Iris pigment epithelial cell (primary cell): ENCODE results near the gene GET4.

- RRBS, result 44% methylated on average over 2 of the region's 13 CpGs
Measured at GRCh38 chr7:164699-165298, 27.6 kb upstream of the FAM20C start.

DNA sequence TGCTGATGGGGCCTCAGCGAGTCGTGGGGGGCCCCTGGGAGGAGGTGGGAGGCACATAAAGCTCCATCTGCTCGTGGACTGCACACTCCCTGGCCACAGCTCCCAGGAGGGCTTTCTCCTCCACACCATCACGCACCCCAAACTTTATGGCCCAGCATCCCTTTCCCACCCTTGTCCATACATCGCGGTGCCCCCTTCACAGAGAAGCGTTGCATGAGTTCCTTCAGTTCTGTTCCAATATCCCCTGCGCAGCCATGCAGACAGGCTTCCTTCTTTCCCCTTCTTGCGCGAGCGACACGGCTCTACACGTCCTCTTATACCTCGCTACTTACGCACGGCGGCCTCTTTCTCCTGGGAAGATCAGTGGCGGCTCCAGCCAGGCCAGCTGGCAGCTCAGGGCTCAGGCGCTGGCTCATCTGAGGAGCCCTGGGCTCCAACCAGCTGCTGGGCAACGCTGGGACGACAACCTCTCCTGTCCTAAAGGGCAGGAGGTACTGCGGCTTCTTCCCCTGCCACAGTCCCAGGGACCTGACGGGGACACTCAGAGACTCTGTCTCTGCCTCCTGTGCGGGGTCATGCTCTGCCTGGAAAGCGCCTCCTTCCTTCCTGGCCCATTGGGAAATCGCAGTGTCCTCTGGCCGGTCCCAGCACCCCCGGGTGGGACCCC, 5.2 kb upstream of the FAM20C start:
- RRBS, result no CpG with 5 or more reads among the region's 28 CpGs

GRCh38 chr7:191096-191795, 1.1 kb upstream of the FAM20C start:
- RRBS, result 29% methylated on average over 5 of the region's 16 CpGs

- RRBS, result 3% methylated on average over 3 of the region's 37 CpGs
Measured at GRCh38 chr7:193861-194944, 1.8 kb downstream of the FAM20C start.

GRCh38 chr7:214923-215290, 22.5 kb downstream of the FAM20C start:
- RRBS, result no CpG with 5 or more reads among the region's 11 CpGs

DNA sequence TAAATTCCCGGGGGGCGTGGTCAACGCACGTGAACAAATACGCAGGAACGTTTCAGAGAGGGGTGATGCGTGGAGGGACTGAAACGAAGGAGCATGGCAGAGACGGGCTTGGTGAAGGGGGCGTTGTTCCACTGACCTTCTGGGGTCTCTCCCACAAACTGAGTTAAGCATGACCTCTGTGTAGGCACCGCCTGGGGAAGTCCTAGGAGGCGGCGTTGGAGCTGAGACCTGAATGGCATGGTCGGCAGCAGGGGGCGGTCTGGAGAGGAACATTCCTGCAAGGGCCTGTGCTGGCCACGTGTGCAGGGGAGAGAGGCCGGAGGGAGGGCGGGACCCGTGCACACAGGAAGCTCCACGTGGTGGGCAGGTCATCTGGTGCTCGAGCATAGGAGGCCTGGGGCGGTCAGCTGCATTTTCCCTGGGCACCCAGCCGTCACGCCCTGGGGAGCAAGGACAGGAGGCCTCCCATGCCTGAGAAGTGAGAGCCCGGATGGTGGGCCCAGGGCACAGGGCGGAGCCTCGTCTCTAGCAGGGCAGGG, 28.1 kb downstream of the FAM20C start:
- RRBS, result no CpG with 5 or more reads among the region's 27 CpGs

DNA sequence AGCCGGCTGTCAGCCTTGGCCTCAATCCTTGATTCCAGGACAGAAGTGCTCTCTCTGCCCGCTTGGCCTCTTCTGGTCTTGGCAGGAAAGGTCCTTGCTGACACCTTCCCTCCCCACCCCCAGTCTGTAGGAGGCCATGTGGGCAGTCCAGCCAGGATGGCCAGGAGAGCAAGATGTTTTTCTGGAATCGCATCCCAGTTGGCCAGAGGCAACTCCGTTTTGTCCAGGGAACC, 101.0 kb downstream of the PDGFA start:
- RRBS, result no CpG with 5 or more reads among the region's 4 CpGs

DNA sequence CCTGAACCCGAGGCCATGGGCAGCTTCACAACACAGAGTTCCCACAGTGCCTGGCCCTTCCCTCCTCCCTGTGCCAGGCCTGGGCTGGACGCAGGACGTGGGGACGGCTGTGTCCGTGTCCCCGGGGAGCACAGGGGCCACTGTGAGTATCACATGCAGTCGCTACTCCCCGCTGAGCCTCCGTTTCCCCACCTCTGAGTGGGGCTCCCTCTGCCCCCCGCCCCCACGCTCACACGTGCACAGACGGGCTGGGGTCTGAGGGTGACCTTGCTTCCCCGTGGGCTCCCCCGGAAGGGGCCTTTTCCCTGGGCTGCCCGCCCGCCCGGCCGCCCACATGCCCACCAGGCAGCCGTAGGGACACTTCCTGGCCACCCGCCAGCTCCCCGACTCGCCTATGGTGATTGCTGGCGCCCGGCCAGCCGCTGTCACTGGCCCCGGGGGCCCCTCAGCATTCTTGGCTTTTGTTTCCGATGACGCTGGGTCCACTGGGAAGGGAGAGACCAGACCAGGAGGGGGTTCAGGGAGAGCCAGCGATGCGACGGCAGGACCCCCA, 64.2 kb downstream of the PDGFA start:
- RRBS, result under 1% methylated on average over 10 of the region's 32 CpGs

DNA sequence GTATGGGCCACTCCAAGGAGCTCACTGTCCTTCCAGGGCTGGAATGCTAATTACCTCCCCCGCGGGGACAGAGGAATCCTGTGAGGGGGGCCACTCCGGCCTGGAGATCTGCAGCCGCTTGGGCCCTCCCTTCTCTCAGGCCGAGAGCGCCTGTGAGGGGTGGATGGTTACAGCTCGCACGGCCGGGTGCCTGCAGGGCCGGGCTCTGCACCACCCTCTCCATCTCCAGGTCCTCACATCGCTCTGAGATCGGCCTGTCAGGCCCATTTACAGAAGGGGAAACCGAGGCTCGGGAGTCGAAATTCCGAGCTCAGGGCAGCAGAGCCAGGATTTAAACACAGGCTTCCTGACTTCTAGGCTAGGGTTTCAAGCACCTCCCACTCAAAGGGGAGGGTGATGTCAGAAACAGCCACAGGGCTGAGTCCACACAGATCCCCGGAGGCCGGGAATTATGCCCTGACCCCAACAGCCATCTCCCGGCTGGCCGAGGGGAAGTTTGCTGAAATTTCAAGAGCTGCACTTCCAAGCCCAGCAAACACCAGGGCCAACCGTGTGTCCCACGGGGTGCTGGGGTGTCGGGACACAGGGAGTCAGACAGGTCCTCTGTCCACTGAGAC, 59.0 kb downstream of the PDGFA start:
- RRBS, result 17% methylated on average over 5 of the region's 23 CpGs

- RRBS, result 1% methylated on average over 18 of the region's 44 CpGs
Measured at GRCh38 chr7:522697-523192, 3.1 kb upstream of the PDGFA start.

DNA sequence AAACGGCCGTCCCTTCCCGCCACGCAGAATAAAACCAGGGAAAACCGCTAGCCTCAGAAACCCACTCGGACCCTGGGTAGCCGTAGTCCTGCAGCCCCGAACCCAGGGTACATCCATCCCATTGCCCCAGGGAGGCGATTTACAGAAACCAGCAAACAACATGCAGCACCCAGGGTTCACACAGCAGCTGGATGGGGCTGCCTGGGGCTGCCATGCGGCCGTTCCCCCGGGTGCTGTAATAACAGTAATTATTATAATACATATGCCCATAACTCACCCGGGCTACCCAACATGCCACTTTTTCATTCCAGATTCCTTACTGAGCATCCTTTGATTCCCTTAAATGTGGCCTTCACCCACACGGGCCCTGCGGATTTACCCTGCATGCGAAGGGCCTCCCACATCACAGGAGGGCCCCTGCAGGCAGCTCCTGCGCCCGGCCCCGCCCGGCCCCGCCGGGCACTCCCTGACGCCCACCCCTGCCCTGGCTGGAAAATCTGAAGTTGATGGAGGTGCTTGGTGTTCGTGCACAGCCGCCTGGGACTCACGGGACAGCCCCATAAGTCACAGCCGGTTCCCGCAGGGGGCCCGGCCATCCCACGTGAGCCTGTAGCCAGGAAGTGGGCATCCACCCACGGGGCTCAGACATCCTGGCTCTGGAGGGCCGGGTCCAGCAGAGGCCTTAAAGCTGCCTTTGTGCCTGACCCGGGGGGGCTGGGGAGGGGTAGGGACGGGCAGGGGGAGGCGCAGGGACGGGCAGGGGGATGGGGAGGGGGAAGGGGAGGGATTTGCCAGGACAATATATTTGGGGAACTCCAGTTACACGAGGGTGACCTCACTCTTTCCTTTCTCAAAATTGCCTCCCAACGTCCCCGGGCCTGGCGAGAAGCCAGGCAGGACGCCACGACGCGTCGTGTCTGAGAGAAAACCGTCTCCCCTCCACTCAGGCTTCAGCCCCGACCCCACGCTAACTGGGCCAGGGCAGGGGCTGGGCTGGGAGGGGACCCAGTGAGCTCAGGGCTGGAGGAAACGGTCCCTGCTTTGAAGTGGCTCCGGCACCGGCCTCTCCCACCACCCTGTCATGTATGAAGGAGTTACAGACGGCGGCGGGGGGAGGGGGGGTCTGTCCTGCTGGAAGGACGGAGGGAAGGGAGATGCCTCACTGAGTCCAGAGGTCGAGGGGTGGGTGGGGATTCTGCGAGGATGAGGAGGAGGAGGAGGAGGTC, 81.9 kb upstream of the PDGFA start:
- RRBS, result 34% methylated on average over 7 of the region's 57 CpGs

GRCh38 chr7:617463-618432, 98.1 kb upstream of the PDGFA start:
- RRBS, result 77% methylated on average over 6 of the region's 23 CpGs

GRCh38 chr7:620104-620625, 100.5 kb upstream of the PDGFA start:
- RRBS, result no CpG with 5 or more reads among the region's 6 CpGs

GRCh38 chr7:665547-666439, 60.7 kb upstream of the DNAAF5 start:
- RRBS, result 86% methylated on average over 14 of the region's 36 CpGs

DNA sequence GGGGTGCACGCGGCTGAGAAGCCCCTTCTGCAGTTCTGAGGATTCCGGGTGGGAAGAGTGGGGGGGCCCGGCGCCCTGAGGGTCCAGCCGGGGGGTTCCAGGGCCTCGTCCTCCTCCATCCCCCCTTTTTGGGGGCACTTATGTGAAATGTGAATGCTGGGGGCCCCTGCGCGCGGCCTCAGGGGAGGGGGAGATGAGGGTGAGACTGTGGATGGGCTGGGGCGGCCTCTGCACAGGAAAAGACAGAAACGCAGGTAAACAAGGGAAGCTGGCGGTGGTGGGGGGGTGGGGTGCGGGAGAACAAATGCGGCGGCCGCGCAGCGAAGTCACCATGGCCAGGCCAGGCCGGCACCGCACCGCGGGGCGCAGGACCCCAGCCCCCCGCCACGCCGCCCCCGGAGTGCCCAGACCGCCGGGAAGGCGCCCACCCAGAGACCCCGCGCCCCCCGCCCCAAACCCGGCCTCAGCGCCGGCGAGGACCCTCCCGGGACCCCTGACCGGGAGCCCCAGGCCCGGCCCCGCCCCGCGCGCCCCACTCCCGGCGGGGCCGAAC, 14.6 kb upstream of the DNAAF5 start:
- RRBS, result 4% methylated on average over 16 of the region's 48 CpGs

GRCh38 chr7:728005-728385, 914 bp upstream of the PRKAR1B start:
- RRBS, result no CpG with 5 or more reads among the region's 11 CpGs

GRCh38 chr7:826535-826951, 5.7 kb upstream of the SUN1 start:
- RRBS, result no CpG with 5 or more reads among the region's 14 CpGs

- RRBS, result no CpG with 5 or more reads among the region's 24 CpGs
Measured at GRCh38 chr7:832569-833256, 437 bp downstream of the SUN1 start.

DNA sequence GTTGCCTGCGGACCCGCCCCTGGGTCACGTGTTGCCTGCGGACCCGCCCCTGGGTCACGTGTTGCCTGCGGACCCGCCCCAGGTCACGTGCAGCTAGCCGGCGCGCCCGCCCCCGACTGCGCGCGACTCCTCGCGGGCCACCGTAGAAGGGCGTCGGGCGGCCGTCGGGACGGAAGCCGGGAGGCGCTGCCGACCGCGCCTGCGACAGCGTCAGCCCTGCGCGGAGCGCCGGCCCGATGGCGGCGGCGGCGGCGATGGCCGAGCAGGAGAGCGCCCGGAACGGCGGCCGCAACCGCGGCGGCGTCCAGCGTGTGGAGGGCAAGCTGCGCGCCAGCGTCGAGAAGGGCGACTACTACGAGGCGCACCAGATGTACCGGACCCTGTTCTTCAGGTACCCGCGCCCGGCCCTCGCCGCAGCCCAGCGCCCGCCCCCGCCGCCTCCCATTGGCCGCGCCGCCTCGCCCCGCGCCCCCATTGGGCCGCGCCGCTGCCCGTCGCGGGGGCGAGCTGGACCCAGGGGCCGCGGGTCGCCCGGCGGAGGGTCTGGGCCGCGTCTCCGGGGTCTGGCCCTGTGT, at the start of gene GET4:
Gene GET4, plus strand, starts transcription at position 145 of the 575 bp plus-strand sequence.
- RRBS, result 1% methylated on average over 47 of the region's 92 CpGs

DNA sequence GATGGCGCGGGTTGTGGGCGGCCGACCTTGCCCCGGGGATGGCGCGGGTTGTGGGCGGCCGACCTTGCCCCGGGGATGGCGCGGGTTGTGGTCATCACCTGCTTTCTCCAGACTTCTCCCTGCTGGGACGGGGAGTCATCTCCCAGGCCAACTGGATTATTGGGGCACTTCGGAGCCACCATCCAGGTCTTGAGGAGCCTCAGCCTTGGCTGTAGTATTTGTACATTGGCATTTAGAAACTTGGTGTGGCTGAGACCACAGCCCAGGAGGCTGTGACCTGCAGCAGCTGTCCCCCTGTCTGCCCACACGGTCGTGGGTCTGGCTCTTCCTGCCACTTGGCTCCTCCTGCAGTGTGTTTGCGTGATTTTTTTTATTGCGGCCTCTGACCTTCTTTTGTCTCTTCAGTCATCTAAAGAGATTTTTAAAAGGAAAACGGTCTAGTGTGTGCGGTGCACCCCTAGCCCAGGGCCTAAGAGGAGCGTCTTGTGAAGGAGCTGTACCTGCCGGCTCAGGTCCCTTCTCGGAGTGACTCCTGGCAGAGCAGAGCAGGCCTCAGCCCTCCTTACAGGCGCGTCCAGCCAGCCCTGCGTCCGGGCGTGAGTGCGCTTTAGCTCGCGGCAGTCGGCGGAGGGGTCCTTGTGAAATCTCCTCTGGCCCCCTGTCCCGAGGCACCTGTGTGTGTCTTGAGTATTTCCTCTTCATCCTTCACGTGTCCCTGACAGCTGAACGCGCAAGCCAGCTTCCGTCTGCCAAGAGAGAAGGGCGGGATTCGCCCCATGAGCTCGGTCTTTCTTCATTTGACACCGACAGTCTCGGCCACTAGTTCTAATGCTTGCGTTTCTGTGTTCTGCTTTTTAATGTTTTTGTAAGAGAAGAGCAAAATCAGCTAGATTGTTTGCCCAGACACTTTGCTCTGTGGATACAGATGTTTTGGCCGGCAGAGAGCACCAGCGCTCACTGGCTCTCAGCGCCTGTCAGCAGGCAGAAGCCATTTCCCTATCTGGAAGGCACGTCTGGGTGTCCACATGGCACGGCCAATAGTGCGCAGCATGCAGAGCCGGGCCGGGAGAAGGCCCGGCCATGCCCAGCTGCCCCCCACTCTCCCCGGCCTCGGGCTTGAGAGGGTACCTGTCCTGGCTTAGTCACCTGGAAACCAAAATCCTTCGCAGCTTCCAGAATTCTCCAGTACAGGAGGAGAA, 6.7 kb downstream of the GET4 start:
- RRBS, result 94% methylated on average over 6 of the region's 56 CpGs